ENCODE data around the gene MDM1.

DNA sequence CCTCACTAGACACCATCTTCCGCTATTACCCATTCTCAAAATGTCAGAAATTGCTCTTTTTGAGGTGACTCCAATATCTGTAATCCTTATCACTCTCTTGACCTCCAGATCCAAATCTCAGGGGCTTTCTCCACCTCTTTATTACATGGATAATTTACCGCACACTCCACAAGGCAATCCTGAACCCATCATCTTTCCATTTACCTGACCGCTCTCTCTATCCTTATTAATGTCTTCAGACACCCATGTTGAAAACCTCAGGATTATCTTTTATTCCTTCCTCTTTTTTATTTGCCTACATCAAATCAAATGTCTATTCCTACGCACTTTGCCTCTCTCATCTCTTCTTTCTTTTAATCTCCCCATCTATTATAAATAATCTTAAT, 237.7 kb upstream of the CAND1 start:
- RRBS, result no CpG with 5 or more reads among the region's 4 CpGs

DNA sequence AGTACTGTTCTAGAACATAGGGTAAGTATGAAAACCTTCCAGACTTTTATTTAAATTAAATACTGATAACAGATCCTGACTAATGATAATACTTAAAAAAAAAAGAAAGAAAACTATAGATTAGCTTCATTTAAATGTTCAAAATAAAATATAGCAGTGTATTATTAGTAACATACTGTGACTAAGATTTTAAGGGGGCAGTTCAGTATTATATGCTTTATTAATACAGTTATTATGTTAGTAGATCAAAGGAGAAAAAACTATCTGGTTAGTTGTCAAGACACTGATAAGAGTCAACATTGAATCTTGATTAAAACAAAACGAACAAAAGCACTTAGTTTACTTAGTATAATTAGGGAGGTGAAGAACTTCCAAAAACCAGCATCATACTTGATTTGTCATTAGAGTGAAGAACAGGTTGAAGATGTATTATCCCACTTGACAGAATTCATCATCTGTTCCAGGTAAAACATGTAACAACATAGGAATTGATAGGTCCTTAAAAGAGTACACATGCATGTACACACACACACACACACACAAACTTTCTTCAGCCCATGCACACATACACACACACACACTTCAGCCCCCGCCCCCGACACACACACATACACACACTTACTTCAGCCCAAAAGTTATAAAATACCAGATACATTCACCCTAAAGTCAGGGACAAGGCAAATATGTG, 15.2 kb downstream of the CAND1 start:
- RRBS, result no CpG with 5 or more reads among the region's 3 CpGs

- RRBS, result no CpG with 5 or more reads among the region's 4 CpGs
These were observed 21.4 kb downstream of the CAND1 start for GRCh38 chr12:67290580-67290916.

- RRBS, result no CpG with 5 or more reads among the region's 4 CpGs
These were observed 1.9 kb downstream of the DYRK2 start for GRCh38 chr12:67650544-67650793.

DNA sequence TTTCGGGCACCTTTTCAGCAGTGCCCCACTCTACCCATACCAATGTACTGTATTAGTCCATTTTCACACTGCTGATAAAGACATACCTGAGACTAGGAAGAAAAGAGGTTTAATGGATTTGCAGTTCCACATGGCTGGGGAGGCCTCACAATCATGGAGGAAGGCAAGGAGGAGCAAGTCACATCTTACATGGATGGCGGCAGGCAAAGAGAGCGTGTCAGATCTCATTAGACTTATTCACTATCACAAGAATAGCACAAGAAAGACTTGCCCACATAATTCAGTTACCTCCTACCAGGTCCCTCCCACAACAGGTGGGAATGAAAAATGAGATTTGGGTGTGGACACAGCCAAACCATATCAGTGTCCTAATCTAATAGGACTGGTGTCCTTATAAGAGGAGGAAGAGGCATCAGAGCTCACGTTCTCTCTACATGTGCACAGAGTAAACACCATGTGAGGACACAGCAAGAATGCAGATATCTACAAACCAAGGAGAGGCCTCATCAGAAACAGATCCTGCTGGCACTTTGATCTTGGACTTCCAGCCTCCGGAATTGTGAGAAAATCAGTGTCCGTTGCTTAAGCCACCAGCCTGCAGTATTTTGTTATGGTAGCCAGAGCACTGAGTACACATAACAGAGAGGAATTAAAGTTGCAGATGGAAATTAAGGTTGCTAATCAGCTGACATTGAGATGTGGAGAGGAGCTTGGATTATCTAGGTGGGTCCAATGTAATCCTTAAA, 25.9 kb downstream of the DYRK2 start:
- RRBS, result no CpG with 5 or more reads among the region's 6 CpGs

- RRBS, result no CpG with 5 or more reads among the region's 1 CpG
These were observed 40.8 kb downstream of the DYRK2 start for GRCh38 chr12:67689328-67689751.

GRCh38 chr12:67693785-67694513, 45.4 kb downstream of the DYRK2 start:
- RRBS, result no CpG with 5 or more reads among the region's 6 CpGs

DNA sequence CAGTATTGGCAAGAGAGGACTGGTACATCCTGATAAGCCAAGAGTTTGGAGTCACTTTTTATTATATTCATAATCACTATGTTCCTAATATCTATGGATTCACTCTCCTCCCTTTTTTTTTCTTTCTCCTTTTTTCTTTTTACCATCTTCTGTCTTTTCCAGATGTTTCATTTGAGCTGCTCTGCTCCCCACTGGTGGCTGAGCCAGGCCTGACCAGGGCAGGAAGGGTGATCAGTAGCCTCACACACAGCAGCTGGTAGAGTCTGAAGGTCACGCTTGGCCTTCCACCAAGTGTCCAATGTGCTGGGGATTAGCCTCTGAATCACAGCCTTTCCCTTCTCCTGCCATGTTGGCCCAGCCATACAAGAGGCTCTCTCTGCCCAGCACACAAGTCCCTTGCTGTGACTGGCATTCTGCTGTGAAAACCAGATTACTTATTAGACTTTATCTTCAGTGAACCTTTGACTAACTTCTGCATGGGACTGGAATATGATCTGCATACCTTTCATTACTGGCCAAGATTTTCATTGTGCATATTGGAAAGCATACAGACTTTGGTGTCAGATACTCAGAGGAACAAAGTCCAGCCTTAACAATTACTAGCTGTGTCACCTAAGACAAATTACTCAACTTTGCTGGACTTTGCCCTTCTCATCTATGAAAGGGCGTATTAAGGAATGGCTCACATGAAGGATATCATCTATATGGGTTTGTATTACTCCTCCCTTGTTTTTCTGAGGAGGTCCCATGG, 99.3 kb downstream of the DYRK2 start:
- RRBS, result no CpG with 5 or more reads among the region's 2 CpGs

GRCh38 chr12:68135937-68136453, 23.5 kb downstream of the IFNG start:
- RRBS, result no CpG with 5 or more reads among the region's 2 CpGs

DNA sequence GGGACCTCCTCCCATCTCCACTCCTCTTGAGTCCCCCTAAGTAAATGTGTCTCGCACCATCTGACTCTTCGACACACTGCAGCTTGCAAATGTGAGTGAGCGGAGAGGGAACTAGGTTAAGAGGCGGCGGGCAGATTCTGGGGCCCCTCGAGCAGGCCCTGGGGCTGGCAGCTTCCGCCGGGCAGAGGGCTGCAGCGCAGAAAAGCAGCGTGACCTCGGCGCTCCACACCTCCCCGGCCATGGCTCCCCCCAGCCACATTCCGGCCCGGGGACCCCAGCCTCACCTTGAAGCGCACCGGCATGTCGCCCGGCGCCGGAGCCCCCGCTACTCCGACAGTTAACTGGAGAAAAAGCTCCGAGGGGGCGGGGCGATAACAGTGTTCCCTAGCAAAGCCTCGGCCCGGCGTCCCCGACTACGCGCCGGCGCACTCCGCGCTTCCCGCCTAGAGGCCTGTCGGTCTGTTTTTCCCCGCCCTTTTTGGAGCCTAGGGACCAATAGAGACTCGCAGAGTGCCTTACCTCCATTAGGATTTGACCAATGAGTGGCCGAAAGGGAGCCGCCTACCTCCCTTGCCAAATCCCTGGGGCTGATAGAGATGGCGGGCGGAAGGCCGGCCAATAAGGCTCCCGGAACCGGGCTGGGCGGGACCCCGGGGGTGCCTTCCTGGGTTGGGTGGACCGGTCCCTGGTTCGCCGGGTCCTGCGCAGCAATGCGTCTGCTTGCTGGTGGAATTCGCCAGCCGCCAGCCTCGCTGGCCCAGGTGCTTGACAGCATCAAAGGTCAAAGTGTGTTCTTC, at the start of gene MDM1:
TSS of gene MDM1 (minus strand) at position 419 of the 797 bp plus-strand sequence.
- RRBS, result 2% methylated on average over 12 of the region's 57 CpGs

GRCh38 chr12:68367803-68368089, 35.6 kb upstream of the MDM1 start:
- RRBS, result no CpG with 5 or more reads among the region's 1 CpG

GRCh38 chr12:68420552-68421086, 88.5 kb upstream of the MDM1 start:
- RRBS, result no CpG with 5 or more reads among the region's 9 CpGs

DNA sequence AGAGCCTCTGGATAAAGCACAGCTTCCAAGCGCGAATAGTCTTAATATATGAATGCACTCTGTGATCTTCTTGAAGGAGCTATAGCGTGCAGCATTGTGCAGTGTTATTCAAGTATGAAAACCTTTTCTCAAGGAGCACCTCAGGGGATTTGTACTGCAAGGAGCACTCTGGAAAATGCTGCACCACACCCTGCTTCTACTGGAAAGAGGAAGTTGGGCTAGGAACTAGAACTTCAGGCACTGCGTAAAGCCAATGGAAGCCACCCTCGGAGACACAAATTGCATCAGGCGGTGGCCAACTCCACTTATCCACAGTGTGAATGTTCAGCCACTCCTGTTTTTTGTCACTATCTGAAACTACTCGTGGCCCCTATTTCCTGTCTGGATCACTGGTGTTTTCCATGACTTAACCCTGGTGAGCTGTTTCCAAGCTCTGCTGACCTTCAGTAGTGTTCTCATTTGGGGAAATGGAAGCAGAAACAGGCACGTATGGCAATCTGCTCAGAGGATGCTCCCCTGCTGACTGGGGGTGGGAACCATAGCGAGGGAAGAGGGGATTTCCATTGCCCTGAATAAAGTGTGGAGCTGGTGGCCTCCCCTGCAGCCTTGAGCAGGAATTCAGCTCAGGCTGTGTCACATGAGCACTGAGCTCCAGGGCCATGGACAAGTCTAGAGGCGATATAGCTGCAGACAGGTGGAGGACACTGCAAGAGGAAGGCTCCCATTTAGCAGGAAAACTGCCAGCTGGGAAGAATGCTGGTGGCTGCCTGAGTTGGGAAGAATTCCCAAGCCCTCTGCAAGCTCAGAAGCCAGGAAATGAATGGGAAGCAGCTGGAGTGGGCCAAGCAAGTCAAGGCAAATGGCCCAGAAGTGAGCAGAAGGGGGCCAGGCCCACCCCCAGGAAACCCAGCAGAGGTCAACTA, 50.6 kb upstream of the RAP1B start:
- RRBS, result no CpG with 5 or more reads among the region's 10 CpGs

DNA sequence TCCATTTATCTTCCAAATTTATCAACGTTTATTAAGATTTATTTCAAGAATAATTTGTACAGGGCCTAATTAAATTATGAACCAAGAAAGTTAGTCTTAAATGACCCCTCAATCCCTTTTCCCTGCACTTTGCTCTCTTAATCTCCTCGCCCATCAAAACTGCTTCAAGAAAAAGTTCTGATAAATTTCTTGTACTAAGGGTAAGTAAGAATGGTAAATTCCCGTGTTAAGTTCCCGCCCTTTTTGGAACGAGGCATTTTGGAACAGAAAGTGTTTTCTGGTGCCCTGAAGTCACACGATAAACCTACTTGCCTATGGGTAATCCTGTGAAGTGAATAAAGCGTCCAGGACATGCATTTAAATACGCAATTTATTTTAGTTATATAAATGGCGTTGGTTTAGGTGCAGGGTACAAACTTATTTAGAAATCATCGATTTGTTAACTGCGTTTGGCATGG, 820 bp upstream of the RAP1B start:
- RRBS, result no CpG with 5 or more reads among the region's 11 CpGs

GRCh38 chr12:68613526-68613875, 2.8 kb downstream of the RAP1B start:
- RRBS, result no CpG with 5 or more reads among the region's 6 CpGs

GRCh38 chr12:68634007-68635105, 23.7 kb downstream of the RAP1B start:
- RRBS, result no CpG with 5 or more reads among the region's 3 CpGs

DNA sequence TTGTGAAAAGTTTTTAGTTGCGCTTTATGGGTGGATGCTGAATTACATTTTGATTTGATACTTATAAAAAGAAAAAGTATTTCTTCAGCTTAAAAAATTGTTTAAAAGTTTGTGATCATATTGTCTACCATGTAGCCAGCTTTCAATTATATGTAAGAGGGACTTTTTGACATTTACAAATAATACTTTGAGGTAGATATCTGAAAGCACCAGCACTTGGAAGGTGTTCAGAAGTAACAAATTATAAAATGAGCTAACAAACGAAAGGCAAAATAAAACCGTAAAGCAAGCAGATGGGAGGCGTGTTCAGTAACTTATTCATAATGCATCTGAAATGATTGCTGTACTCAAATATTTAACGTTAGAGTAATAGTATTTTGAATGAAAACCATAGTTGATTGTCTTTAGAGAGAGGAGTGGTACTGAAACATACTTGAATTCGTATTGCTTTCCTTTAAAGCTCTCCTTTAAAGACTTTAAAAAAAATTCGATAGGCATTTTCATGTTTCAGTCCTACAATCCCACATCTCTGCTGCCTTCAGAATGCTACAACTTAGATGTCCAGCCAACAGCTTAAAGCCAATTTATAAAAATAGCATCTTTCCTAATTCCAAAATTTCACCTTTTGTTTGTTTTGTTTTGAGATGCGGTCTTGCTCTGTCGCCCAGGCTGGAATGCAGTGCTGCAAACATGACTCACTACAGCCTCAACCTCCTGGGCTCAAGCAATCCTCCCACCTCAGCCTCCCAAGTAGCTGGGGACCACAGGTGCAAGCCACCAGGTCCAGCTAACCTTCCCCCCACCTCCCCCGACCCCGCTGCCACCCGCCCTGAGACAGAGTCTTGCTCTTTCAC, 37.4 kb downstream of the MDM2 start:
- RRBS, result no CpG with 5 or more reads among the region's 12 CpGs

DNA sequence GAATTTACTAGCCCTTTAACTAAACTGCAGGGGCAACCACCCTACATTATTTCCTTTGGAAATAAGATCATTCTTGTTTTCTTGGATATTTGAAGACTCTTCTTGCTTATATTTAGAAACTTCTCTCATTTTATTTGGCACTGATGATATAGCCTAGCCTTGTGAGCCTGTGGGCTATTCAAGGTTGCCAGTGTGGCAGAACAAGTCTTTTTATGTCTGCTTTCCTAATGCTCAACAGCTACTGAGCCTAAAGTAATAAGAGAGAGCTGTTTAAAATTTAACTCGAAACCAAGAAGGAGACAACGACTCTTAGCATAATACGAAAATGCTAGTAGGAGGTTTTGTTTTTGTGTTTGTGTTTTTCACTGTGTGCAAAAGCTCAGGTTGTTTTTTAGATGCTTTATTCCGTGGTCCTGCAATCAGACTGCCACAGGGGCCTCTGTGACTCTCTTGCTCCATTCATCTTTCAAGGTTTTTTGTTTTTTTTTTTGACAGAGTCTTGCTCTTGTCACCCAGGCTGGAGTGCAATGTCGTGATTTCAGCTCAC, 104.1 kb upstream of the CPM start:
- RRBS, result no CpG with 5 or more reads among the region's 5 CpGs

Data from zone of skin (tissue), 1 donor.